AG09309 (cell line): ENCODE data around the gene RPL17.

DNA sequence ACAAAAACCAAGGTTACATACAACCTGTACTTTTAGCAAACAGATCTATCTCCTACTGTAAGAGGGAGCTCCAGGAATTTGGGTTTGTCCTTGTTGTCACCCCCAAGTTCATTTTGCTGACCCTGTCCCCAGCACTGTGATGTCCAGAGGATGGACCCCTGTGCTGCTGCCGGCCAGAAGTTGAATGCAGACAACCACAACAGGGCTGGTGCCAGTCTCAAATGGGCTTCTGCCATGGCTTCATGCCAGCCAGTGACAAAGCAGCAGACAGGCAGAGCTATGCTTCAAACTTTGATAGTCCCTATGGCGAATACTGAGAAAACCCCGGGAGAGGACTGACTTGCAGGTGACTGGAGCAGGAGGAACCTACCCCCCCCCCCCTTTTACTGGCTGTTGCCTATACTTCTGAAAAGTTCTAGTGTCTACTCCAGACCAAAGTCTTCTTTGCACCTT is 3.2 kb downstream of the SMAD7 start:
- RRBS = no CpG with 5 or more reads among the region's 3 CpGs

DNA sequence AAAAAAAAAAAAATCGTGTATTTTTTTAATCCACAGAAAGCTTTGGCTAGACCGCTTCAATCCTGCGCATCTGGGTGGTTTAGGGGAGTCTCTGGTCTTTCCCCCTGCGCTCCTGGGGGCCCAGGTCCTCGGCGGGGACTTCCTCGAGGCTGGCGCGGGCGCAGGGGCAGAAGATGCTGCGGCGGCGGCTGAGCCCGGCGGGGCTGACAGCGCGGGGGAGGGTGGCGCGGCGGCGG is 488 bp upstream of the SMAD7 start:
- RRBS = 3% methylated on average over 6 of the region's 21 CpGs

- RRBS = no CpG with 5 or more reads among the region's 2 CpGs
Observed at GRCh38 chr18:48956294-48956776, 5.6 kb upstream of the SMAD7 start.

- RRBS = no CpG with 5 or more reads among the region's 11 CpGs
Observed at GRCh38 chr18:48960276-48960945, 9.6 kb upstream of the SMAD7 start.

DNA sequence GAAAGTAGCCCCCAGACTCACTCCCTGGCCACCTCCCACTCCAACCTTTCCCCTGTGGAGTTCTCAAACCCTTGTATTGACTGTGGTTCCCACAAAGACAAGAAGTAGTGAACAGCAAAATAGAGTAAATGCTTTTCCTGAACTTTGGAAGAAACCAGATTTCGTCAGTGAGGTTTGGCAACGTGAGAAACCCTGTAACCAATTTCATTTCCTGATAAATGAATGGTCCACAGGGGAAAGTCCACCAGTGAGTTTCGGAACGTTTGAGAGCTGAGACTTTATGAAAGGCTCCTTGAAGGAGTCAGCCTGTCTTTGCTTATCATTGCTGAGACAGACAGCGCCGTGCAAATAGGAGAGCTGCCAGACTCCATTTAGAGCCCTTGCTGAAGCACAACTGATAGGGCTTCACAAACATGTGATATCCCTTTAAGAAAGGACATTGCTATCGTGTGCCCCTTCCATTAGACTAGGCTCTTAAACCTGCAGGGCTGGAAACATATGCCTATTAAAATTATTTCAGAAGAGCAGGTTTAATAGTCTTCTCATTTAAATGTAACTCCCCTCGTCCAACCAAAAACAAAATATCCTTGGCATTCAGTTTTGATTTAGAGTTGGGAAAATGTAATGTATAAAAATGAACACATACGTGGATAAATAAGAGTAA is 121.8 kb upstream of the SMAD7 start:
- RRBS = no CpG with 5 or more reads among the region's 9 CpGs

- RRBS = 2% methylated on average over 18 of the region's 57 CpGs
Observed at GRCh38 chr18:49491570-49492658, at the start of gene RPL17. RPL17 (minus strand) TSS chr18:49492465.

DNA sequence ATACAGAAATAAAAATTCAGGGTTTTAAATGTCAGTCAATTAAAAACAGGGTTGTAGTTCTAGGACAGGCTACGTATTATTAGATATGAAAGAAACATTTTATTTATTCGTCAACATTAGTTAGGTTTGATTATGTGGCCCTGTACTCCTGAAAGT is 272 bp upstream of the RPL17 start:
- RRBS = no CpG with 5 or more reads among the region's 2 CpGs

- RRBS = no CpG with 5 or more reads among the region's 9 CpGs
Observed at GRCh38 chr18:49514596-49515041, 22.4 kb upstream of the RPL17 start.

DNA sequence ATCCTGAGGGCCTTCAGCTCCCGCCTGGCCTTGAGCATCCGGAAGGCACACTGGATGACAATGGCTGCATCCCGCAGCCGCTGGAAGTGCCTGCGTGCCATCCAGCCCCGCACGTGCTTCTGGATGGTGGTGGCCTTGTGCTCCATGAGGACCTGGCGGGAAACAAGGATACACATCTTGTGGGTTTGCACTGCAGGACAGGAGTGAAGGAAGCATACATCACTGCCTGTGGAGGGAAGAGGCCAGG is 89.3 kb upstream of the ACAA2 start:
- RRBS = no CpG with 5 or more reads among the region's 8 CpGs

DNA sequence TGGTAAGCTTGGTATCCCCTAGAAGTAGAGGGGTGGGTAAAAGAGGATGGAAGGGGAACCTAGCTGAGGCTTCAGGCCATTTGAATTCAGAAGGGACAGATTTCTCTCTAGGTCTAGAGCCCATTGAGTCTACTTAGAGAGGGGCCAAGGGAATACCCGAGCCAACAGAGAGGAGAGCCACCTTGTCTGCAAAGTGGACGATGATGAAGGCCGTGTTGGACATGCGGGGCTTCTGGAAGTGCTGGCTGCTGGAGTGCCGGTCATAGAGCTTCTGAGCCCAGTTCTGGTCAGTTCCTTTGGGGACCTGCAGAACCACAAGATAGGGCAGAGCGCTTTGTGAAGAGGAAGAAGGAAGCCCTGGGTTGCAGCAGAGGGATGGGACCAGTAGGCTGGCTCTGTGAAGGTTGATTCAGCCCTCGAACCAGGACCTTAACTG is 140.8 kb upstream of the ACAA2 start:
- RRBS = no CpG with 5 or more reads among the region's 7 CpGs

- RRBS = no CpG with 5 or more reads among the region's 3 CpGs
Observed at GRCh38 chr18:50083745-50084187, 111.2 kb downstream of the MYO5B start.

DNA sequence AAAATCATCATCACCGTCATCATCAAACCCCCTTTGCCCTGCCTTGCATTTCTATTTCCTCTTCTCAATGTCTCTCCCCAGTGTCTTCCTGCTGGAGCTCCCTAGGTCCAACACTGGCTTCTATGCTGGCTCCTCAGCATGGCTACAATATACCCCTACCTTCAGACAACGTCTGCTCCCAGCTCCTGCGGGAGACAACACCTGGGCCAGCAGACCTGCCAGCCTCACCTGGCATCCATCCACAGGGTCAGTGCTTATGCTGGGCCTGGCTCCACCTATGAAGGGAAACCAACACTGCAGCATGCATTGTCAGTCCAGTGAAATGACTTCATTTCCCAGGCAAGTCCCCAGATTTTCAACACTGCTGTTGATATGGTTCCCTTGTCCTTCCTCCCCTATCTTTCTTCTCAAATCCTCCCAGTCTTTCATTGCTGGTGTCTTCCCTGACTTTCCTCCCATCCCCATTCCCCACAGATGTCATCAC is 98.2 kb downstream of the MYO5B start:
- RRBS = no CpG with 5 or more reads among the region's 3 CpGs

- RRBS = no CpG with 5 or more reads among the region's 10 CpGs
Observed at GRCh38 chr18:50151558-50152225, 43.3 kb downstream of the MYO5B start.

- RRBS = no CpG with 5 or more reads among the region's 18 CpGs
Observed at GRCh38 chr18:50797067-50798141, 22.4 kb downstream of the MRO start.

DNA sequence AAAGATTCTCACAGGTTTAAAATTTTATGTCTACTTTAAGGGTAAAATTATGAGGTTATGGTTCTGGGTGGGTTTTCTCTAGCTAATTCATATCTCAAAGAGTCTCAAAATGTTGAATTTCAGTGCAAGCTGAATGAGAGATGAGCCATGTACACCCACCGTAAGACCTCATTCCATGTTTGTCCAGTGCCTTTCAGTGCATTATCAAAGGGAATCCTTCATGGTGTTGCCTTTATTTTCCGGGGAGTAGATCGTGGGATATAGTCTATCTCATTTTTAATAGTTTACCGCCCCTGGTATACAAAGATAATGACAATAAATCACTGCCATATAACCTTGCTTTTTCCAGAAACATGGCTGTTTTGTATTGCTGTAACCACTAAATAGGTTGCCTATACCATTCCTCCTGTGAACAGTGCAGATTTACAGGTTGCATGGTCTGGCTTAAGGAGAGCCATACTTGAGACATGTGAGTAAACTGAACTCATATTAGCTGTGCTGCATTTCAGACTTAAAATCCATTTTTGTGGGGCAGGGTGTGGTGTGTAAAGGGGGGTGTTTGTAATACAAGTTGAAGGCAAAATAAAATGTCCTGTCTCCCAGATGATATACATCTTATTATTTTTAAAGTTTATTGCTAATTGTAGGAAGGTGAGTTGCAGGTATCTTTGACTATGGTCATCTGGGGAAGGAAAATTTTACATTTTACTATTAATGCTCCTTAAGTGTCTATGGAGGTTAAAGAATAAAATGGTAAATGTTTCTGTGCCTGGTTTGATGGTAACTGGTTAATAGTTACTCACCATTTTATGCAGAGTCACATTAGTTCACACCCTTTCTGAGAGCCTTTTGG is 51.4 kb downstream of the SMAD4 start:
- RRBS = no CpG with 5 or more reads among the region's 4 CpGs

DNA sequence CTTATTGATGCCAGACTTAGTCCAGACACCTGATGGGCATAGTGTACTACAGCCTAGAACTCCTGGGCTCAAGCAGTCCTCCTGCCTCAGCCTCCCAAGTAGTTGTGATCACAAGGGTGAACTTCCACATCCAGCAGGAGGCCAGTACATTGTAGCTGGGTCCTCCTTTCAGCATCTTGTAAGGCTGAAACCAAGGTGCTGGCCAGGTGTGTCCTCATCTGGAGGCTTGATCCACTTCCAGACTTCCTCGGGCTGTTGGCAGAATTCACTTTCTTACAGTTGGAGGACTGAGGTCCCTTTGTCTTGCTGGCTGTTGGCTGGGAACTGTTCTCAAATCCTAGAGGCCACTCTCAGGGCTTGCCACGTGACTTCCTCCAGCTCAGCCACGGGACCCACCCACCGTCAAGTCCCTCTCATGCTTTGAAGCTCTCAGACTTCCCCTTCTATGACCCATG is 76.9 kb downstream of the SMAD4 start:
- RRBS = no CpG with 5 or more reads among the region's 4 CpGs

DNA sequence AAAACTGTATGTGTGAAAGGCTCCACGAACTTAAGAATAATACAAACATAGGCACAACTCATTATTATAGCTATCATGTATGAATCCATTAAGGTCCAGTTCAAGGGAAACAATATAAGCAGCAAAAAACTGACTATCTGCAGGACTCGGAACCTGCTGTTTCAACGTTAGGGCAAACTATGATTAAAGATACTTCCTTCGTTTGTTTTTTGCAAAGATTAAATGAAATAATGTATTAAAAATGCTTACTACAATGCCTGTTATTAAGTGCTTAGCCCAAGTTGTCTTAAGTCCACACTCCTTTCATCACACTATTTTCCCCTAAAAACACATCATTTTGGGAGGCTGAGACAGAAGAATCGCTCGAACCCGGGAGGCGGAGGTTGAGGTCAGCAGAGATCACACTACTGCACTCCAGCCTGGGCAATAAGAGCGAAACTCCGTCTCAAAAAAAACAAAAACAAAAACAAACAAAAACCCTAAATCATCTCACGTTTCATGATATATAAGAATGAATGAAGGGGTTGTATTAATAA is 10.2 kb downstream of the MEX3C start:
- RRBS = no CpG with 5 or more reads among the region's 11 CpGs

GRCh38 chr18:54236387-54236734 is 11.9 kb upstream of the MBD2 start:
- RRBS = no CpG with 5 or more reads among the region's 11 CpGs

GRCh38 chr18:54388723-54389322 is 31.1 kb downstream of the C18orf54 start:
- RRBS = no CpG with 5 or more reads among the region's 6 CpGs

- RRBS = no CpG with 5 or more reads among the region's 4 CpGs
Observed at GRCh38 chr18:55334734-55335288, 253.2 kb downstream of the TCF4 start.